ENCODE data around the gene LRRC30.

DNA sequence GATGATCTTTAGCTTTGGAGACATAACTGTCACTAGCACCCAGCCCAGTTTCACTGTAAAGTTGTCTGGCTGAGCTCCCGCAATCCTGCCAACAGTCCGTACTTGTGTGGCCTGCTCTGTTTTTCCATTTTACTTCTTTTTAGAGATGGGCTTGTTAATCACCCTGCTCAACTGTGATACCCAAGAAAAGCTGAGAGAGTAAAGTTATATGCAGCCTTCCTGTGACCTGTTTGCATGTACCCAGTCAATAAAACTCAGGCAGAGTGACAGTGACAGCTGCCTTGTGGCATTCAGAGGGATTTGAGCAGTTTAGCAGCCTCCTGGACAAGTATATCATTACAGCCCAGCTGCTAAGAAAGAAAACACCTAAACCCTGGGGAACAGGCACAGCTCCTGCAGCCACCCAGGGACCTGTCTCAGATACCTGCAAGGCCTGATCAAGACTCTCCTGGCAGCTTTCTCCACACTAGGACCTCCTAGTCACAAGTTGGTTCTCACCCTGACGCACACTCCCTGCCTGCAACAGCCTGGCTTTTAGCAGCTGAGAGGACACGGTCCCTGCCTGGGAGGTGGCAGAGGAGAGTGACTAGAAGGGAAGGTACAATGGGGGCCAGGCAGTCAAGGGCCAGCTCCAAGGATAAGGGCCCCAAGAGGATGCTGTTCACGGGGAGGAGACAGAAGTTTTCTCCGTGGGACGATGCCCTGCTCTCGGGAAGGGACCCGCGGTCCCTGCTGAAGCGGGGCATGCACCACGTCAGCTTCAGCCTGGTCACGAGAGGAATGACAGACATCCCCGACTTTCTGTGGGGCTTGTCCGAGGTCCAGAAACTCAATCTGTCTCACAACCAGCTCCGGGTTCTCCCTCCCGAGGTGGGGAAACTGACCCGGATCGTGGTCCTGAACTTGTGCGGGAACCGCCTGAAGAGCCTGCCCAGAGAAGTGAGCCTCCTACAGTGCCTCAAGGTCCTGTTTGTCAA lies at the start of gene LRRC30:
Gene LRRC30 (plus strand): TSS at position 554 of the 977 bp plus-strand sequence.
- RRBS = 97% methylated on average over 4 of the region's 21 CpGs

GRCh38 chr18:7566521-7566939 lies 586 bp upstream of the PTPRM start:
- RRBS = 1% methylated on average over 31 of the region's 57 CpGs

GRCh38 chr18:7584653-7585356 lies 17.7 kb downstream of the PTPRM start:
- RRBS = no CpG with 5 or more reads among the region's 9 CpGs

GRCh38 chr18:7950549-7951103 lies 383.5 kb downstream of the PTPRM start:
- RRBS = no CpG with 5 or more reads among the region's 6 CpGs

DNA sequence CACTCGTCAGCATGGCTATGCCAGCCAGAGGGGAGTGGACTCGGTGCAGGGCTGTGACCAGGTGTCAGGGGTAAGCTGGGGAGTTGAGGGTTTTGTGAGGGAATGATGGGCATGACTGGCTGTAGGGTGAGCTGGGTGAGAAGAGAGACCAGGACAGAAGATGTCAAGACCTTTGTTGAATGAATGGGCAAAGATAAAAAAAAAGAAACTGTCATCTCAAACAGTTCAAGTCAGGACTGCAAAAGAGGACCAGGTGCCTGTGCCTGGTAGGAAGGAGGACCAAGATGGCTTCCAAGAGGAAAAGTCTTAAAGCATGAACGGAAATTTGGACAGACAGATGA lies 397.4 kb upstream of the RAB12 start:
- RRBS = no CpG with 5 or more reads among the region's 3 CpGs

GRCh38 chr18:8303039-8303819 lies 306.0 kb upstream of the RAB12 start:
- RRBS = no CpG with 5 or more reads among the region's 10 CpGs

DNA sequence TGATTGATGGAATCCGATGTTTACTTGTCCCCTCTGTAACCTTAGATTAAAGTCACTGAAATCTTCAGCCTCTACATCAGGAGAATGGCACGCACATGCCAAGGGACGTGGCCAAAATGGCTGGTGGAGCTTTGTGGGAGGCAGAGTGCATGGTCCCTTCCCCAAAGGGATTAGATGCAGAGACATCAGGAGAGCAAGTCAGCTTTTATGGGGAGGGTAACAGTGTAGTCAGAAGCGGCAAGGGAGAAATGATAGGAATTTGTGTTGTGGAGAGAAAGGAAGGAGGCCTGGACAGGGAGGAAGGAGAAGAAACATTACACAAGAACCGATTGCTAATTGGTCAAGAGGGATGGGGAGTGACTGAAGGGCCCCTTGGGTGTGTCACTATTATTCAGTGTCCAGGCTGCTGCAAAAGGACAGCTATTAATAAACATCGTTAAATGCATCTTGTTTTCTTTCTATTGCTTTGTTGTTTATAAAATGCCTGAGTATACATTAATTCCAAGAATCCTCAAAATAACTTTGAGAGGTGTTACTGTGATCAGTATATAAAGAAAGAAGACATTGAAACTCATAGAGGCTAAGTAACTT lies 267.3 kb upstream of the RAB12 start:
- RRBS = no CpG with 5 or more reads among the region's 6 CpGs

DNA sequence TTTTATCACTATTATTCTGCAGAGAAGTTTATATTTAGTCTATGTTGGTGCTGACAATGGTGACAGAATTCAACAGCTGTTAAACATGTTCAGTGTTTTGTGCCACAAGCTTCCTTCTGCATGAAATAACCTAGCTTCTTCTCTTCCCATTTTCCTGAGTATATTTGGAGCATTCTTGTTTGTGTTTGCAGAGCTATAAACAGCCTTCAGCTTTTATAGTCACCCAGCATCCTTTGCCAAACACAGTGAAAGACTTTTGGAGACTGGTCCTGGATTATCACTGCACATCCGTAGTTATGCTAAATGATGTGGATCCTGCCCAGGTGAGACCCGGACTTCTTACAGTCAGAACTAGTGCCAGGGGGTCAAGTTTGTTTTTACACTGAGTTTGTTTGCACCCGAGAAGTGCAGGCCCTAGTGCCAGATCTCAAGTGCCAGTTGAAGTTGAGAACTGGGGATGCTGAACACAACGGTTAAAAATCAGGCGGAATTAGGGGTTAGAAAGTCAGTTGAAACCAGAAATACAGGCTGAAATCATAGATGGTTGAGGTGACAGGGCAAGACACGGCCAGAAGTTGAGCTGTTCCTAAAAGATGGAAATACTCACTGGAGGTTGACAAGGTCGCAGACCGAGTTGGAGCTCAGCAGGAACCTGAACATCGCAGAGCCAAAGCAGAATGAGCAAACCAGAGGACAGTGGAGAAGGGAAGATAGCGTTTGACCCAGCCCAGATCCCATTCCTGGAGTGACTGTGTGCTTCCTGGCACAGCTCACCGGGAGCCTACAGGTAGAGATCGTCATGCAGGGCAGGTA lies 228.9 kb upstream of the RAB12 start:
- RRBS = no CpG with 5 or more reads among the region's 12 CpGs

DNA sequence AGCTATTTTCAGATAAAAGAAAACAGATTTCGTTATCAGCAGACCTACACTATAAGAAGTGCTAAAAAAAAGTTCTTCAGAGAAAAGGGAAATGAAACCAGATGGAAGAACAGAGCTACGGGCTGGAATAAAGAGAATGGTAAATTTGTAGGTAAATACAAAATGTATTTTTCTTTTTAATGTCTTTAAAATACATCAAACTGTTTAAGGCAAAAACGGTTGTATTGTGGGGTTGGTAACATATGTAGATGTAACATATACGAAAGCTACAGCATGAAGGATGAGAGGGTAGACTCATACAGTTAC lies 5.5 kb upstream of the RAB12 start:
- RRBS = no CpG with 5 or more reads among the region's 4 CpGs

- RRBS = no CpG with 5 or more reads among the region's 3 CpGs
Measured at GRCh38 chr18:8707756-8708073, 2.4 kb downstream of the MTCL1 start.

DNA sequence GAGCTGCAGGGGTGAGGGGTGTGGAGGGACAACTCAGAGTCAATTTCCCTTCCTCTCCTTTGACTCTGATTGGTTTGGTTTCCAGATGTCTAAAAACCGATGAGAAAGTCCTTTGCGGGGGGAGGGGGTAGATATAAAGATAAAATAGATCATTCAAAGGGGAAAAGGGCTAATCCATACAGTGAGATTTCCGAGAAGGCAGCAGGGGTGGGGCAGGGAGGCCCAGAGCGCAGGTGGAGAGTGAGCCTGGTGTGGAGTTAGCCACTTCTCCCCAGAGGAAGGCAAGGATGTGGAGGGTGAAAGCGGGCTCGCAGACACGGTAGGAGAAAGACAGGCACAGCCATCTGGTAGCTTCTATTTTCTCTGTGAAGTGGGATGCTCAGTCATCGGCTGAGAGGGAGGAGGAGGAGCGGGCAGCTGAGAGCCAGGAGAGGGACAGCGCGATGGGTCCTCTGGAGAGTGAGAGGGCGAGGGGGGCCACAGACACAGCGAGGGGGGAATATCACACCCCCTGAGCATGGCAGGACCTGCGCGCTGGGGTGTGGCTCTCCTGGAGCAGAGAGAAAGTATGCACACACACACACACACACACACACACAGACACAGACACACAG lies 153.3 kb upstream of the NDUFV2 start:
- RRBS = no CpG with 5 or more reads among the region's 15 CpGs

- RRBS = no CpG with 5 or more reads among the region's 10 CpGs
Measured at GRCh38 chr18:8960674-8961403, 141.7 kb upstream of the NDUFV2 start.

DNA sequence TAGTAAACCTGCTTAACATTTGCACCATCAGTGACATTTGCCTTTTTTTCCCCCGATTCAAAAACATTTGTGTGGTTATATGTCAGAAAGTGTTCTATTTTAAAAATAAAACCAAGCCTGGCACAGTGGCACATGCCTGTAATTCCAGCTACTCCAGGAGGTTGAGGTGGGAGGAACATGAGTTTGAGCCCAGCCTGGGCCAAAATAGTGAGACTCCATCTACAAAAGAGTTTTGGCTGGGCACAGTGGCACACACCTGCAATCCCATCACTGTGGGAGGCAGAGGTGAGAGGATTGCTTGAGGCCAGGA lies 9.5 kb downstream of the ANKRD12 start:
- RRBS = no CpG with 5 or more reads among the region's 1 CpG

DNA sequence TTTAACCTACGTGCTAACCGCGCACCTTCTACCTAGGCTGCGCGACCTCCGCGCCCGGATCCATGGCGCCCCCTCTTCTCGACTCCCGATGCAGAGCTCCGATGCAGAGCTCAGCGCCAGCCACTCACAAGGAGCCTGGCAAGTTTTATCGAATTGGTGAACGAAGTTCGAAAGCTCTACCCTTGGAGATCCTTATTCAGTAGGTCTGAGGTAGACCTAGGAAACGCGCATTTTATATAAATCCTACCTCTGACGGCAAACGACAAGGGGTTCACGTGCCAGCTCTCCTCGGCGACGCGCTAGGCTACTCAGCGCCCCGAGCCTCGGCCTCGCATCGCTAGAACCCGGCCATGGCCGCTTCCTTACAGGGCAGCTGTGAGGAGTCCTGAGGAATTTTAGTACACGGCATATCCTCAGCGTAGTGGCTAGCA lies 668 bp upstream of the TWSG1 start:
- RRBS = no CpG with 5 or more reads among the region's 34 CpGs

GRCh38 chr18:9400008-9400508 lies 65.5 kb downstream of the TWSG1 start:
- RRBS = no CpG with 5 or more reads among the region's 4 CpGs

DNA sequence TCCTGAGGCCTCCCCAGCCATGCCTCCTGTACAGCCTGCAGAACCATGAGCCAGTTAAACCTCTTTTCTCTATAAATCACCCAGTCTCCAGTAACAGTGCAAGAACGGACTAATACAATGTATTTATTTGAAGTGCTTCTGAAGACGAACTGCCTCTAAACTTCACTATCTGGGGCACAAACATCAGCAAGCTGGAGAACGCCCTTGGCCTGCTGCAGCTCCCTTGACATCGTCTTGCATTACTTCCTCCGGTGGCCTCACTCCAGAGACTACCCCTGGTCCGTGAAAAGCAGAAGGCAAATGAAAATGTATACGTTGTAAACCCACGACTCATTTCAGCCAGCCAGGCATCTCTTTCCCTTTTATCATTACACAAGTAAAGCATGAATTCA lies 41.8 kb upstream of the RALBP1 start:
- RRBS = no CpG with 5 or more reads among the region's 8 CpGs

DNA sequence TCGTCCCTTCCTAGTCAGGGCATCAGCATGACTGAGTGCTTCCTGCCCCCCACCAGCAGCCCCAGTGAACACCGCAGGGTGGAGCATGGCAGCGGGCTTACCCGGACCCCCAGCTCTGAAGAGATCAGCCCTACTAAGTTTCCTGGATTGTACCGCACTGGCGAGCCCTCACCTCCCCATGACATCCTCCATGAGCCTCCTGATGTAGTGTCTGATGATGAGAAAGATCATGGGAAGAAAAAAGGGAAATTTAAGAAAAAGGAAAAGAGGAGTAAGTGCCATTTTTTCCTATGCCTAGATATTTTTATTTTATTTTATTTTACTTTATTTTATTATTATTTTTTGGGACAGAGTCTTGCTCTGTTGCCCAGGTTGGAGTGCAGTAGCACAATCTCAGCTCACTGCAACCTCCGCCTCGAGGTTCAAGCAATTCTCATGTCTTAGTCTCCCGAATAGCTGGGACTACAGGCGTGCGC lies 37.7 kb downstream of the RALBP1 start:
- RRBS = no CpG with 5 or more reads among the region's 11 CpGs

DNA sequence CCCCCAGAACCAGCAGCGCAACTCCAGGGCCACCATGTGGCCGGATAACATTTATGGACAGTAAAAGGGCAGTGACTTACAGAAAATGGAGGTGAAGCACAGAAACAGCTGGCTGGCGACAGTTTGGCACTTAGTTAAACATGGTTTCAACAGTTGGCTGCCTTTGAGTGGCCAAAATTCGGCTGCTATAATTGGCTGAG lies 24.7 kb upstream of the RAB31 start:
- RRBS = no CpG with 5 or more reads among the region's 4 CpGs

- RRBS = no CpG with 5 or more reads among the region's 7 CpGs
Measured at GRCh38 chr18:9742669-9743028, 34.5 kb downstream of the RAB31 start.

Data from foreskin fibroblast (primary cell).